ENCODE measurements around a stretch of chr17.

GRCh38 chr17:67075913-67076988 is 31.9 kb downstream of the CACNG1 start:
- RRBS: no CpG with 5 or more reads among the region's 13 CpGs

DNA sequence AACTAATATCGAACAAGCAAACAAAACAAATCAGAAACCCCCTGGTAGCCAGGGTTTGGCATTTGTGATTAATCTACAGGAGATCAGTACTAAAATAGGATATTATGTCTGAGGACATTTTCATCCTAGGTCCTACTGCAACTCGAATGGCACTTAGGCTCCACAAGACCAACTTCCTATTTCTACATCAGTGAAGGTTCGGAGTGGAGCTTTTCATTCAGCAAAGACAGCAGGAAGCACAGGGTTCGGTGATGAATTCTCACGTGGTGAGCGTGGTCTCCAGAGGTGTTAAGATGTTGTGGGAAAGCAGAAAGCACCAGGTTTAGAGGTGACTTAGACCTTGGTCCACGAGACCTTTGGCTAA is 13.8 kb upstream of the HELZ start:
- RRBS: no CpG with 5 or more reads among the region's 7 CpGs

- RRBS: no CpG with 5 or more reads among the region's 13 CpGs
Observed at GRCh38 chr17:67312032-67312650, 54.2 kb downstream of the PSMD12 start.

DNA sequence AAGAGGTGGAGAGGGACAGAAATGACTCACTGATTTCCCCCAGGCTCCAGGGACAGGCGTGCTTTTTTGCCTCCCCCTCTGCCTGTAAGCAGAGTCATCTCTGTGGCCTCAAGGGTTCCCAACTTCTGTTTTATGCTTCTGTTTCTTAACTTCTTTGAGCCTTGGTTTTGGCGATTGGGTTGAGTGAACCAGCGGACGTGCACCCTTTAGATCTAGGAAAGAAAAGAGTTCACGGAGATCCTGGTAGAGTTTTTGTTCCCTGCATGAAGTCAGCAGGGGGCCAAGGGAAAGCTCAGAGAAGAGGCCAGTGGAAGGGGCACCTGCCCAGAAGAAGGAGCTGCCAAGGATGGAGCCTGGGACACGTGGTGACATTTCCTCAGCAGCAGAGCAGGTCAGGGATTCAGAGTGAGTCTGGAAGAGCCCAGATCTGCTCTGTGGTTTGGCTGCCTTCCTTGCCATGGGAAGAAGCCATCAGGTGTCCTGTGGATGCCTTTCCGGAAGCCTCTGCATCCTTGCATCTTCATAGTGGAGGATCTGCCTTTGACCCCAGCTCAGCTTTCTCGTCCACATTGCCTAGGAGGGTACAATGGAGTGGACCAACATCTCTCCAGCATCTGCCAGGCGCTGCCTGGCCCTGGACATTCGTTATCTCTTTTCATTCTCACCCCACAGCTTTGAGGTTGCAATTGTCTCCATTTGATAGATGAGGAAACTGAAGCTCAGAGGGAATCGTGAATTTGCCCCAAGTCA is 147.6 kb upstream of the NOL11 start:
- RRBS: no CpG with 5 or more reads among the region's 11 CpGs

GRCh38 chr17:67814793-67815201 is 10.5 kb upstream of the BPTF start:
- RRBS: no CpG with 5 or more reads among the region's 1 CpG

- RRBS: no CpG with 5 or more reads among the region's 7 CpGs
Observed at GRCh38 chr17:67827690-67828127, 2.4 kb downstream of the BPTF start.

- RRBS: no CpG with 5 or more reads among the region's 5 CpGs
Observed at GRCh38 chr17:67910748-67911309, 85.4 kb downstream of the C17orf58 start.

DNA sequence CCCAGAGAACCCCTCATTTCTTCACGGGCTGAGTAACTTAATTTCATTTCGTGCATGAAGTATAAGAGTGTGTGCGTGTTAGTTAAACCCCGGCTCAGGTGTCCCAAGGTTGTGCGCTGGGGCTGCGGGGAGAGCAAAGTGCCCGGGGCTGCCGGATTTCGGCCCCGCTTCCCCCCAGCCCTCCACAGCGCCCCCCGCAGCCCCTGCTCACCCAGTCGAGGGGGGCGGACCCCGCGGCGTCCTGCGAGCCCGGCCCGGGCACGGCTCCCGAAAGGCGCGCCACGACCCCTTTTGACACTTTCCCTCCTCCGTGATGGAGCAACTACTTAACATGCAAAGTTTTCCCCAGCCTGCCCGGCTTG is 756 bp downstream of the C17orf58 start:
- RRBS: 3% methylated on average over 21 of the region's 27 CpGs

DNA sequence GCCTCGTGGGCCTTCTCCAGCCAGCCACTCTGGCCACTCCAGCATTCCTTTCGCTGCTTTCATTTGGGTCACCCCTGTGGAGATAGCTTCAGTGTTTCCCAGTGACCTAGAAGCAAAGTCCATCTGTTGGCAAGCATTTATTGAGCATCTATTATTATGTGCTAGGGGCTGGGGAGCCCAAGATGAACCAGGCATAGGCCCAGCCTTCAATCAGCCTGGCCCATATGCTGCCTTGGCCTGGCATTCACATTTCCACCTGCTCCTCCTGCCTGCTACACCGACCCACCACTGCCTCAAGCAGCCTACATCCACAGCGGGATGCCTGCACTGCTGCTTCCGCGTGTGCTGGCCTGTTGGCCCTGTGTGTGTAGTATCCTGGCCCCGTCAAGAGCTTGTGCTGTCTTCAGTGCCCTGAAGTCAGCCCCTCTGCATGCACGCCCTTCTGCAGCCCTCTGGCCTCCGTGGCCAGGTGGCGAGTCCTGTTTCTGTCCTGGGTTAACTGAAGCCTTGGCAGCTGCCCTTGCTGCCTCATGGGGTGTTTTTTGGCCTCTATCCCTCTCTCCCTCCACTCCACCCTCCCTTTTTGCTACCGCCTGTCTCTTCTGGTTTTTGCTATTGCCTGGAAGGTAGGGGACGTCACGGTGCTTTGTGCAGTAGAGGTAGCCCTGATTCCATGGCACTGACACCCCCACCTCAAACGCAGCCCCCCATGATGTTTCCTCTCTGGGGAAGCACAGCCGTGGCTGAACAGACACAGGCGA is 19.1 kb upstream of the AMZ2 start:
- RRBS: no CpG with 5 or more reads among the region's 16 CpGs

- RRBS: no CpG with 5 or more reads among the region's 13 CpGs
Observed at GRCh38 chr17:68356374-68357063, 65.2 kb downstream of the ARSG start.

DNA sequence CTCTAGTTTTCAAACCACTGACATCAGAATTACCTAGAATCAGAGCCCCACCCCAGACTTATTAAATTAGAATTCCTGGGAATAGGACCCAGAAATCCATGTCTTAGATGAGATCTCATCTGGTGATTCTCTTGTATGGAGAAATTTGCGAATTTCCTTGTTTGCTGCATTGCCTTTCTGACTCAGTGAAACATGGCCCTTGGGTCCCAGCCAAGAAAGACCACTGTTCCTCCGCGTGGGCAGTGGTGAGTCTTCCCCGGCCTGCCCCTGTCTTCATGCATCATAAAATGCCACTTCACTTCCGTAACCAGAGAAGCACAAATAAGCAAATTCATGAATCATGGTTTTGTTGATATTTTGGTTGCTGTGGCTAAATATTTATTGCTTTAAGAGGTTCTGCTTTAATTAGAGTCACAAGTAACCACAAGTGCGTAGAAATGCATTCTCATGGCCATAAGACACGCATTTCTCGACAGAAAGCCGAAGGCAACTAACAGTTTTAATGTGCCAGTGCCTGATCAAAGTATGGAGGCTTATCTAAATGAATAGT is 76.3 kb downstream of the WIPI1 start:
- RRBS: no CpG with 5 or more reads among the region's 9 CpGs

GRCh38 chr17:68399008-68399428 is 58.3 kb downstream of the WIPI1 start:
- RRBS: no CpG with 5 or more reads among the region's 9 CpGs

GRCh38 chr17:68468106-68468805 is 11.0 kb upstream of the WIPI1 start:
- RRBS: no CpG with 5 or more reads among the region's 5 CpGs

DNA sequence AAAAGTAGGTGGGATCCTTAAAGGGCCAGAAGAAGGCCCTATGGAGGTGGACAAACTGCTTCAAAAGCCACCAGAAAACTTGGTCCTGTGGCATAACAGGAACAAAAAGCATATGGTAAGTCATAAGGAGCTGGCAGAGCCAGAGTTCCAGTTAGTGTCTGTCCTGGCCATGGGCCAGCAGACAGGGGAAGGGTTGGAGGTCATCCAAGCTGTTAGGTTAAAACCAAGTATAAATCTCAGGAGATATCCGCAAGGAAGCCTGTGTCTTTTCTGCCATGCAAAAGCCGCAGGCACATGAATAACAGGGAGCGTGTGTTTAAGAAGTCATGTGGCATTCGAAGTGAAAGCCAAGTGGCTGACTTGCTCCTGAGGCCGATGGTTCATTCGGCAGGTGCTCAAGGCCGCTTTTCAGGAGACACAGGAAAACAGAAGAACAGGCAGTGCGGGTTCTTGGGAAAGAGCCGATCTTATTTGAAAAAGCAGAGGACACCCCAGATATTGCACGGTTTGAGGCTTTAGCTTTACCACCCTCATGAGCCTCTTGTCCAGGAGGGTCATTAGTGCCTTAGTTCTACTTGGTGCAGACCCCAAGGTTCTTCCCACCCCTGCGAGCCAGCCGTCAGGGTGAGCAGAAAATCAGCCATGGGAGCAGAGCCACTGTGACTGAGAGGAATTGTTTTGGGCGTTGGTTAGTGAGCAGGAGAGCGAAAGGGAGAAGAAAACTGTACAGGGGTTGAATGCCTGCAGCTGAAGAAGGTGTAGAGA is 20.2 kb upstream of the PRKAR1A start:
- RRBS: no CpG with 5 or more reads among the region's 14 CpGs

DNA sequence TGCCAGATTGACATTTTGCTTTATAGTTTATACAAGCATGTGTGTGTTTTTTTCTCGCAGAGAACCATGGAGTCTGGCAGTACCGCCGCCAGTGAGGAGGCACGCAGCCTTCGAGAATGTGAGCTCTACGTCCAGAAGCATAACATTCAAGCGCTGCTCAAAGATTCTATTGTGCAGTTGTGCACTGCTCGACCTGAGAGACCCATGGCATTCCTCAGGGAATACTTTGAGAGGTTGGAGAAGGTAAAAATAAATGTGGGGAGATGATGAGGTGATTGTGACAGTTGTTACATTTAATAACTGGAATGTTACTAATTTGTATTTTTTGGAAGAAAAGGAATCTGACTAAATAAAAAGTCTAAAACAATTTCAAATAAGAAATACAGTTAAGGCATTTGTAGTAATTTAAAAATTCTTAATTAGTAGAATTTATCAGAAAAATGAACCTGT is 3.1 kb downstream of the PRKAR1A start:
- RRBS: no CpG with 5 or more reads among the region's 8 CpGs

DNA sequence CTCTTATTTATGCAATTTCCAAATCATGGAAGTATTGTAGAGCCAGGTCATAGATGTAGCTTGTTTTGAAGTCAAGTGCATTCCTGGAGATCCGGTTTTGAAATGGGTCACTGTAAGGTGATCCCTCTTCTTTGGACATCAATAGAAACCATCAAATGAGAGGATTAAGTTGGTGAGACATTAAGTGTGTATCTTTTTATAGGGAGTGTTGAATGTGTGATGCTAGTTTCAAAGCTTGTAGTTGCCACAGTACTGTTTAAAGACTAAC is 4.5 kb downstream of the PRKAR1A start:
- RRBS: no CpG with 5 or more reads among the region's 1 CpG

DNA sequence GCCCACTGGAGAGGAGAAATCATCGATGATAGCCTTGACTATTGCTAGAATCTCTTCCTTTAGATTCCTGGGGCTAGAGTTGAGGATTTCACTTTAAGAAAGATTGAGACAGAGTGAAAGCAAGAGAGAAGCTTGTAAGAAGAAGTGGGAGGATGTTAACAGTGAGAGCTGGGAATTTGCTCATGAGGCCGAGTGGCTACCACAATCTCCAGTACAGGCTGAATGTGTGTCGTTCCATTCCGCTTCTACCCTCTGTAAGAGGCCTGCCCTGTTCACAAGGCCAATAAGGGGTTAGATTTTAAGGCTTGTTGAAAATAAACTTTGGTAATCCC is 170.9 kb upstream of the FAM20A start:
- RRBS: no CpG with 5 or more reads among the region's 4 CpGs

DNA sequence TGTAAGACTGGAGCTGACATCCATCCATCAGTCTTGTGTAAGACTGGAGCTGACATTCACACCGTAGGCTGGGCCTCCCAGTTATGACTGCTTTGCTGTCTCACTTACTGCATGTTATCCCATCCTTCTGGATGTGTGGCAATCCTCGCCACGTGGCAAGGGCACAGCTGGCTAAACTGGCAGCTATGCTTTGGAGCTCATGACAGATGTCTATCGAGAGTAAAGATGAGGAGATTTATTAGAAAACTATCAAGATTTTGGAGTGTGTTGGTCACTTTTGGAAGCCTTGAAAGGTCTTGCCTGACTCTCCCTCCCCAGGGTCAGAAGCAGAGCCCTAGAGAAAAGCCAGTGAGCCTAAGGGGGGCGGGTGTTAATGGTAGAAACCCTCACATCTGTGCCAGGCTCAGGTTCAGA is 115.0 kb downstream of the ABCA8 start:
- RRBS: no CpG with 5 or more reads among the region's 5 CpGs

GRCh38 chr17:69004186-69005288 is 49.3 kb upstream of the ABCA8 start:
- RRBS: no CpG with 5 or more reads among the region's 36 CpGs

GRCh38 chr17:69018234-69018619 is 42.5 kb downstream of the ABCA9 start:
- RRBS: no CpG with 5 or more reads among the region's 3 CpGs

Measured in brain (tissue), 1 donor.